Skin of body (tissue), 2 donors: ENCODE results near the gene AVEN.

DNA sequence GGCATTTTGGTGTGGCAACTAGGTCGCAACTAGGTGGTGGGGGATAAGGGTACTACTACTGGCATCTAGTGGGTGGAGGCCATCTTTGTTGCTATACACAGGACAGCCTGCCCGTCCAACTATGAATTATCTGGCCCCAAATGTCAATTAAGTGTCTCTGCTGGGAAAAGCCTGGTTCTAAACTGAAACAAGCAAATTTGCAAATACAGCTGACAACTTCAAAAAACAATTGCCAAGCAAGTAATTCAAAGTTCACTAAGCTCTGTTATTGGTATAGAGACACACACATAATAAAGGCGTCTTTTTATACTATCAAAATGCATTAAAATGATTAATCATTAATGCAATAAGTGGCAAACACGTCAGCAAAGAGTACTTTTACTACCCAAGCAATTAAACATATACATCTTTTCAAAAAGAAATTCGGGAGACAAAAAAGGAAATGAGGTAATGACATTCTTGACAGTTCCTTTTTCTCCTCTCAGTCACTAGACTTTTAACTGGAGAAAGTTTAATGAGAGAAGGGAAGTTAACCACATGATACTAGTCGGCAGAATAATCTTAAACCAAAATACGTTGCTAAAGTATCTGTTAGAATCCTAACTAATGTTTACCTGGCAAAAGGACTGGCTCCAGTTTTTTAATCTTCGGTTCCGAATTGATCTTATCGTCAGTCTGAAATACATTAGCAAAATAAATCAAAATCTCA, 1.1 kb downstream of the MTMR10 start:
- RAMPAGE, long total RNA, result no peak

DNA sequence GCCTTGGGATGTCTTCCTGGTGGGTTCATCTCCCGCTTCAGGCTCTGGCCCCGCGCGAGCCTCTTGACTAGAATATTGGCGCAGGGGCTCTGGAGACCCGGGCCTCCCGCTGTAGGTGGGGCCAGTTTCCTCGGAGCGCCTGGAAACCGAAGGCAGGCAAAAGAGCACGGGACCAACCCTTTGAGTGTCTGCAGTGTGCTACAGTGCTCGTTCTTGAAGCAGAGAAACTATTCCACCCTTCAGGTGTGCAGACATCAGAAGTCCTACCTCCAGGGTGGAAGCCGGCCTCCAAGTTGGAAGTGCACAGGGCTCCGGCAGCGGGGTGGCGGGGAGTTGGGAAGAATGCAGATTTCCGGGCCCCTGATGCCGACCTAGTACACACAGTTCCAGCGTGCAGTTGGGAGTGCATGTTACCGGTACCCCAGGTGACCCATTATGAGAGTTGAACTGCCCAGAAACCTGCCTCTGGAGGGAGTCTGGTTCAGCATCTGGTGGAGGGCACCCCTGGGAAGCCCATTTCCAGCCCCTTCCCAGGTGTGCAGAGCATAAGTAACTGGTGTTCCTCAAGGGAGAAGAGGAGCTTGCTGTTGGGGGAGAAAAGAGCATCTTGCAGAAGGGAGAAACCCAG, 3.0 kb downstream of the KLF13 start:
- RAMPAGE, long total RNA, result no peak

DNA sequence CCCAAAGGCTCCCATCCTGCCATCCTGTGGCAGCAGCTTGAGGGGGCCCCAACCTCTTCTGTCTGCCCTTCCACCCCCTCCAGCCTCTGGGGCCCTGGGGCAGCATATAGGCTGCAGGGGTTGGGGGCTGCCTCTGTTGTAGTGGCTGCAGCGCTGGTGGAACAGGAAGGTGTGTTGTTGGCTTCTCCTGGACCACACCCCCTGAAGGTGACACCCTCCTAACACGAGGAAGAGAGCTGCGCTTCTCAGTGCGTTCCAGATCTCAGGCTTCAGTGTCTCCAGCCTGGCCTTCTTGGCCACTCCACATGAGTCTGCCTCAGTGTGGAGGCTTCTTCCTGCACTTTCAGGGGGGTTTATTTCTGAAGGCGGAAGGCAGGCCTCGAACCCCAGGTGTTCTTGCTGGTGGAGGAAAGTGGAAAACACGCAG, 21.1 kb downstream of the KLF13 start:
- RAMPAGE, long total RNA, result no peak

DNA sequence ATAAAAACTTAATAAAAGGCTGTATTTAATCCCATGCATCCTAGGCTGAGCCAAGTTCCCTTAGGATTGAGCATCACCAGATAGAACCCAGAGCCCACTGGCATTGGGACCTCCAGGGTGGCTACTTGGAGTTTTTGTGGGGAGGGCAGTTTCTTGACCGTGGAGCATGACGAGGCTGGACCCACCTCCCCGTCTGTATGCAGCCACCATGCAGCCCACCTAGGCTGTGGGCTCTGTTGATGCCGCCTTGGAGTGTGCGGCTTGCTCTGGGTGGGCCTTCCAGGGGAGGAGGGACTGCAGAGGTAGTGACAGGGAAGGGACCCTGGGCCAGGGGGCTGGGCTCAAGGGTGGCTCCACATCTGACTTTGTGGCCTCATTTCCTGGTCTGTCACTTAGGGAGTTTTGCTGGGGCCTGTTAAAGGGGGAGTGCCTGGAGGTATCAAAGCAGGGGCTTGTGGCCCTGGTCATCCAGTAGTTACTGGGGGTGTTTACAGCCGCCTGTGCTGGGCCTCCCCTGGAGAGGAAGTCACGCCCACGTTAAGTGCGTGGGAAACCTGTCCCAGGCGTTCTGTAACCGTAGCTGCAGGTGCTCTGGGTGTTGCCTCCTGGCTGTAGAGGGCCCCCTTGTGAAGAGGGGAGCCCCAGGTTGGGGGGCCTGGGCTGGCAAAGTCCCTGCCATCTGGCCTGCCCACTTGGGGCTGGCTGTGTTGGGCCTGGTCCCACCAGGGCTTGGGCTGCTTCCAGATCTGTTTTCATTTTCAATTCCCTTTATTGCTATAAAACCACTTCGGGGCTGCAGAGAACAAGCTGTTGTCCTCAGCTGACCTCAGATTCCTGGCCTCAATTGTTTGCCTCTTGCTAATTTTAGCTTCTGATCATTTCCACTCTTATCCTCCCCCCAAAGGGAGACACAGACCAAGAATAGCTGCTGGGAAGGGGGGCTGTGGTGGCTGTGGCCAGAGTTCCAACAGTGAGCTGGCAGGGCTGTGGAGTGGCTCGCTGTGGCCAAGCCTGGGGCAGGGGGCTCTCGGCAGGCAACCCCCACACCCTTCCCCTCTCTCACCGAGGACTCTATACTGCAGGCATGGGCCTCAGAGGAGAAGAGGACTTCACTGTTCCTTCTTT, 26.5 kb downstream of the KLF13 start:
- RAMPAGE, long total RNA, result no peak

DNA sequence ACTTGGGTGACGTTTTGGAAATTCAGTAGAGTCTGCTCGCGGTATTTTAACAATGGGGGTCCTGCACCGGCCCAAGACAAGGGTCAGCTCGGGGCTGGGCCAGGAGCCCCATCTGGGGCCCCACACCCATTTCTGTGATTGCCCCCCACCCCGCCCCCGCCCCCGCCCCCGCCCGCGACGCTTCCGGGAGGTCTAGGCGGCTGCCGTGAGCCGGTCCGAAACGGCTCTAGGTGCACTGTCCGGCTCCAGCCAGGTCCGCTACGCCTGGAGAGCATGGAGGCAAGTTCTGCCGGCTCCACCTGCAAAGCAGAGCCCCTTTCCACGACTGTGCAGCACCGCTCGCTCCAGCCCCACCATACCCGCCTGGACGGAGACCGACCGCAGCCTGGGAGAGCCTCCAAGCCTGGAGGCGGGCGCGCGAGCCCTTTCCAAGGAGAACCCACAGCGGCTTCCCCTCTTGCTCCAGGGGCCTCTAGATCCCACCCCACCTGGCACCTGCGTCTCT, 66.1 kb downstream of the KLF13 start:
- RAMPAGE, long total RNA, result no peak

GRCh38 chr15:31463417-31464256, 137.0 kb downstream of the KLF13 start:
- RAMPAGE, long total RNA, result no peak

- RAMPAGE, long total RNA, result no peak
Observed at GRCh38 chr15:31488365-31489397, 162.0 kb downstream of the KLF13 start.

DNA sequence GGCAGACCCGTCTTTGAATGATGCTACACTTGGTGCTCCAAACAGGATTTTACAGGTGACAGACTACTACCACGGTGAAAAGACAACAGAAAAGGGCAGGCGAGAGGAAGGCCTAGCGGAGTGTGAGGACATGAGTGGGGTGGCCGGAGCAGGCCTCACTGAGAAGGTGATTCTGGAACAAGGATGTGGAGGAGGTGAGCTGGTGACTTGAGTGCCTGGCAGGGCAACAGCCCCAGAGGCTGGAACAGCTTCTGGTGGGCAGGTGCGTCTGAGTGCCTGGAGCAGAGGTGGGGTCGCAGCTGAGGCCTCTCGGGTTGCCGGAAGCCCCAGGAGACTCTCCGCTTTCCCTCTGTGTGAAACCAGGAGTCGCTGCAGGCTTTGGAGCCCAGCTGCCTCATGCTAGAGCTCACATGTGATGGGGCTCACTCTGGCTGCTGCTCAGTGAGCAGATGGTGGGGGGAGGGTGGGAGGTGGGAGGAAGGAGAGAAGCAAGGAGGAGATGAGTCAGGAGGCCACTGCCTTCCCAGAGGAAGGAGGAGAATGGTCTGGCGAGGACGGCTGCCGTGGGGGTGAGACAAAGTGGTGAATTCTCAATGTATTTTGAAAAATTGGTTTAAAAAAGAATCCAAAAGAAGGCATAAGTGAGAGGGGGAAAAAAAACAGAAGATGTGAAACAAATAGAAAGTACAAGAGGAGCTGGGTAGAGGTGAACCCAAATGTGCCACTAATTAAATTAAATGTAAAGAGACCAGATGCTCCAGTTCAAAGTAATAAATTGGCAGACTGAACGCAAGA, 130.3 kb downstream of the OTUD7A start:
- RAMPAGE, long total RNA, result no peak

DNA sequence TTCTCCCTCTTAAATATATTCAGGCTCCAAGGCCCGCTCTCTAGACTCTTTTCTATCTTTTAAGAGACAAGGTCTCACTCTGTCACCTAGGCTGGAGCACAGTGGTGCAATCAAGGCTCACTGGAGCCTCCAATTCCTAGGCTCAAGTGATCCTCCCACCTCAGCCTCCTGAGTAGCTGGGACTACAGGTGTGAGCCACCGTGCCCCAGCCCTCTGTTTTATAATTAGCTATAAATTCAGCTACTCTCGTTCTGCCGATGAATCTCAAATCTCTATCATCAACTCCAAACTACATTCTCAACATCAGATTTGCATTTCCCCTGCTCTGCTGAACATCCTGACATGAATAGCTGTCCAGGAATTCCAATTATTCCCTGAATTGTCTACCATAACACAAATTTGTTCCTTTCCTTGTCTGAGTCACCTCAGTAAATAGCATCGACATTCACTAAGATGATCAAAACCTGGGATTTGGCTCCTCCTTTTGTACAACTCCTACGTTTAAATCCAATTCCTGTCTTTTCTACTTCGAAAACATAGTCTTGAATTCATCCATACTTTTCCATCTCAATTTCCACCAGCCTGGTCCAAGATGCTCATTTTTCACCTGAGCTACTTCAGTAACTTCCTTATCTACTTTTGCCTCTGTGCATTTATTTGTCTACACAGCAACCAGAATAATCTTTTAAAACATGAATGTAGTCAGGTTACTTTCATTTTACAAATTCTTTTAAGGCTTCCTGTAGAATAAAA, 106.9 kb downstream of the GREM1 start:
- RAMPAGE, long total RNA, result no peak

GRCh38 chr15:33066691-33067254, 127.7 kb downstream of the FMN1 start:
- RAMPAGE, long total RNA, result no peak

GRCh38 chr15:33148150-33149055, 46.1 kb downstream of the FMN1 start:
- RAMPAGE, long total RNA, result no peak

DNA sequence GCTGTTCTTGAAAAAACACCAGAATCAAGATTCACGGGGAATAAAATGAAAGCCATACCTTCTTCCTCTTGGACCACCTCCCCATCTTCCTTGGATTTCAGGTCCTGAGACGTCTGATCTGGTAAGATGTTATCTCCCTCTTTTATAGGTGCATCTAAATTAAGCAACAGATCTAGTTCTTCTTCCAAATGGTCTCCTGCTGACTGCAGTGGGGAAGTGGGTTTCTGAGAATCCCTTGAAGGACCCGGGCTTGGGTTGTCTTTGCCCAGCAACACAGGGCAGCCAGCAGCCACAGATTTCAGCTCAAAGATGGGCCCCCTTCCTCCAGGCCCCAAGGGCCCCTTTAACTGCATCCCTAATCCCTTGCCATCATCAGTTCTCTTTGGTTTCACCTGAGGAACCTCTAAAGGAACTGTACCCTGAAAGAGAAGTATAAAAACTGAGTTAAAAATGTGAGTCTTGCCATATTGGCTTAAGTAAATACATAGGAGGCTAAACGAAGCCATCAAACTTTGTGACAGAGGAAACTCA, 100.8 kb upstream of the CHRM5 start:
- RAMPAGE, long total RNA, result no peak

DNA sequence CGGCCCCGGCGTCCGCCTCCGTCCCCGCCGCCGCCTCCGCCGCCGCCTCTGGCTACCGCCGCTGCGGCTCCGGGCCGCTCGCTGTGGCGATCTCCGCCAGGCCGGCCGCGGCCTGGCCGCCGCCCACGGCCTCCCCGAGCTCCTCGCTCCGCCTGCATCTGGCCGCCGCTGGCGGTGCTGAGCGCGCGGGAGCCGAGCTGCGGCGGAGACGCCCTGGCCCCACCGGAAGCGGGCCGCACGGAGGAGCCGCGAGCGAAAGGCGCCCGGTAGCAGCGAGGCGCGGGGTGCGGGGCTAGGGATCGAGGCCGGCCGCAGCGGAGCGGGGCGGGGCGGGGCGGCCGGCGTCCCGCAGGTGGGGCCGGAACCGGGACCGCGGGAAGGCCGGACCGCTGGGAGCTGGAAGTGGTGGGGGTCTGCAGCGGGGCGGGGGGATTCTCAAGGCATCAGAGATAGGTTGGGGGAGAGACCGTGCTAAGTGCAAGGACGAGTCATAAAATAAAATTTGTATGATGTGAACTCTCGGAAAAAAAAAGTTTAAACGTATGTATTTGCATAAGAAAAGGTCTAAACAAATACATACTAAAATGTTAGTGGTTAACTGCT, at the start of gene AVEN:
Gene AVEN (minus strand): TSS at position 316 of the 603 bp plus-strand sequence.
- RAMPAGE, long total RNA, result no peak

DNA sequence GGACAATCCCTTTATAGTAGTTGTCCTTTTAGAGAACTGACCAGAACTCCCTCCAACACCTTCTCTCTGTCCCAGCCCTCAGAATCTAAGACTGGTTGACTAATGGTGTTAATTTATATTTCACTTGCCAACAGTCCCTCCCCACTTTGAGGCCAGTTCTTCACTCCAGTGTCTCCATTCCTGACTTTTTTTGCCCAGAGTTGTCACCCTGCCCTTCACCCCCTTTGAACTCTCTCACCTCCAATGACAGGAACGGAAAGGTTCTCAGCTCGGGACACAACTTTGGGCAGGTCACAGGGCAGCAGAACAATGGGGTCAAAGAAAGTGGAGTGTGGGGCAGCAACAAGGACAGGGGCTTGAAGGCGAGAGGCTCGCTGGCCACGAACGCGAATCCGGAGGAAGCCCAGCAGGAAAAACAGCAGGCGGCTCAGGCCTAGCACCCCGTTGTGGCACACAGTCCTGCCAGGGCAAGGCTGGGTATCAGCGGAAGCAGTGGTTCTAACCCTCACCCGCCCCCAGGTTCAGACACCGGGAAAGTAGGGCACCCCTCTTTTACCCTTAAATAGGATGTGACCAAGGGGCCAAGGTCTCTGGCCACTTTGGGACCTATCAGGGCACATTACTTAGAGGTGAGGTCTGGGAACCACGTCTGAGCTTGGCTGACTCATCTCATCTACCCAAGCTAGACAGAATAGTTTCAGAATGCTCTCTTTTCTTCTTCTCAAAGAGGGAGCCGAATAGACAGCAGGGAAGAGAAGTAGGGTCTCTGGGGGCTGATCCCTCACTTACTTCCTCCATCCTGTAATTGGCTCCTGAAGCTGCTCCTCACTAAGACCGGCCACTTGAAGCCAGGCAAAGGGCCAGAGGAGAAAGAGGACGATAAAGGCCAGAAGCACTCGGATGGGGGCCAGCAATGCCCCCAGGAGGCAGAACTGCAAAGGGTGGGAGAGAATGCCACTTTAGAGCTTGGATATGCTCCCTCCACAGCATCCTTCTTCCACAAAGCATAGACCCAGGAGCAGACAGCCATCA, 1.9 kb downstream of the LPCAT4 start:
- RAMPAGE, long total RNA, result no peak

DNA sequence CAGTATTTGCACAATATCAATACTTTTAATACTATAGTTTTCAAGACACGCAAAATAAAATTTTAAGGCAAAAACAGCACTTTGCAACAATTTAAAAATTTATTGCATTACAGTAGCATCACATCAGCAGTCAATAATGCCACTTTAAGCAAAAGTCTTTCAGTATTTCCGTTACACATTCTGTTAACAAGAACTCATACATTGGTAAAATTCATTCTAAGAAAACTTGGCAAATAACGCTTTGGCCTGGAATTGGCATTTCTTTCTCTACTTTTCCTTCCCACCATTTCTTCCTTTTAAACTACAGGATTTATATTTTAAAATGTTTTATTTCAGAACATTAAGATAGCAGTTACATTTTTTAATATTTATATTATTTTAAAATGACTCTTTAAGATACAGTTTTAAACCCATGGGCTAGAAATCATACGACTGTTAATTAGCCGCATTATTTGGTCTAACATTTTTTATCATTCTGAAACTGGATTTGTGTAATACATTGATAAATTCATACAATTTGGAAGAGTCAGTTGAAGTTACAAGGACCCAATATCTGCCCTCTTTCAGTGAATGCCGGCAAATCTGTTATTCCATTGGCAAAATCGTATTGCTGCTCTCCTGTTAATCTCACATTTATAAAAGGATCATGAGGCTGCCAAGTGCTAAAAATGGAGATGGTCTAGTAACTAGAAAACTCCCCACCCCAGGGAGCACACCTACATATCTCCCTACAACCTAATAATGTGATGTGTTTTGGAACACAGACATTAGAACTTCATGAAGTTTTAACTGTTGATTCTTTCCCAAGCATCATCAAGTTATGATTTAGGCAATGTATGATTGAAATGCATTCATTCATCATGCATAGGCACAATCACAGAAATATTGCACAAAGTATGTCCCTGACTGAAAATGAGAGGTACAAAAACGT, 12.3 kb upstream of the LPCAT4 start:
- RAMPAGE, long total RNA, result no peak

DNA sequence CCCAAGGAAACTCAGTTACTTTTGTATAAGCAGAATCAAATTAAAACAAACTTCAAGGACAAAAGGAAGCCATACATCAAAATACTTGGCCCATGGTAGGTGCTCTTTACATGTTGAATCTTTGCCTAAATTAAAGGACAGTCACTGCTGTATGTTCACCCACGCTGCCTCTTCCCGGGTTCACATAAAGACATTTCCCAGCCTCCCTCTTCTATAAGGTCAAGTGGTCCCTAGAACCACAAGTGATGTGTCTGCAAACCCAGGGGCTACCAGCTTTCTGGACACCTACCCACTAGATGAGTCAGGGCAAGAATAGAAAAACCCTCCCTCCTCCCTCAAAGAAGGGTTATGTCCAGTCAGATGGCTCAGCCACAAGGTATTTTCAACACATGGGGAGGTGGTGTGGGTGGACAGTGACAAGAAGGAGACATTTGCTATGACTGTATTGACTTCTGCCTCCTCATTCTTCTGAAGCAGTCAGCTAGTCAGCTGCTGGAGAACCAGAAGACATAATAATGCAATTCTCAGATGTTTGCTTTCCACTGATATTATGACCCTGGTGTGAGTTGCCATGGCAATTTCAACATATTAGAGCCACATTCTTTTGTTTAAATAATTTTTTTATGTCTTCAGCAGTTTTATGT, 66.6 kb upstream of the GOLGA8B start:
- RAMPAGE, long total RNA, result no peak

DNA sequence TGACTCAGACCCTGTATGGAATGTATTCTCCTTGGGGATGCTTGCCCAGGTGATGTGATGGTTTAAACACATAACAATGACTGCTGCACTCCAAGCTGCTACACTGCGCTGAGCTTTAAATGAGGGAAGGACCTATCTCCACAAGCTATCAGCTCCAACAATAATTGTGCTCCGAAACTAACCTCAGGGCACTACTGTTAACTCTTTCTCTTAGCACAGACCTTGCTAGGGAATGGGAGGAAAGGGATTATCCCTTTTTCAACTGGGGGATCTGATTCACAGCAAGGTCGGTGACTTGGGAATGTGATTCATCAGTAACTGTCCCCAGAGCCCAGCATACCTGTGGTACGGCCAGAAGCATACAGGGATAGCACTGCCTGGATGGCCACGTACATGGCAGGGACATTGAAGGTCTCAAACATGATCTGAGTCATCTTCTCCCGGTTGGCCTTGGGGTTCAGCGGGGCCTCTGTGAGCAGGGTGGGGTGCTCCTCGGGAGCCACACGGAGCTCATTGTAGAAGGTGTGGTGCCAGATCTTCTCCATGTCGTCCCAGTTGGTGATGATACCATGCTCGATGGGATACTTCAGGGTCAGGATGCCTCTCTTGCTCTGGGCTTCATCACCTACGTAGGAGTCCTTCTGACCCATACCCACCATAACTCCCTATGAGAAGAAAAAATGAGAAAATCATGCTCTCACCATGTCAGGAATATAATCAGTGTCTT, 2.3 kb downstream of the ACTC1 start:
- RAMPAGE, long total RNA, result no peak

- RAMPAGE, long total RNA, result no peak
Observed at GRCh38 chr15:34794503-34795105, 745 bp downstream of the ACTC1 start.

- RAMPAGE, long total RNA, result no peak
Observed at GRCh38 chr15:34810537-34811080, 15.3 kb upstream of the ACTC1 start.

- RAMPAGE, long total RNA, result no peak
Observed at GRCh38 chr15:34986805-34987044, 1.4 kb downstream of the ZNF770 start.